Mesenchymal stem cell of the bone marrow (primary cell): ENCODE measurements around a stretch of chr1.

GRCh38 chr1:40859604-40860056 is 2.5 kb downstream of the CITED4 start:
- CAGE, long polyA plus RNA: no peak

GRCh38 chr1:41022024-41022623 is 599 bp upstream of the SLFNL1 start:
- CAGE, long polyA plus RNA: no peak

DNA sequence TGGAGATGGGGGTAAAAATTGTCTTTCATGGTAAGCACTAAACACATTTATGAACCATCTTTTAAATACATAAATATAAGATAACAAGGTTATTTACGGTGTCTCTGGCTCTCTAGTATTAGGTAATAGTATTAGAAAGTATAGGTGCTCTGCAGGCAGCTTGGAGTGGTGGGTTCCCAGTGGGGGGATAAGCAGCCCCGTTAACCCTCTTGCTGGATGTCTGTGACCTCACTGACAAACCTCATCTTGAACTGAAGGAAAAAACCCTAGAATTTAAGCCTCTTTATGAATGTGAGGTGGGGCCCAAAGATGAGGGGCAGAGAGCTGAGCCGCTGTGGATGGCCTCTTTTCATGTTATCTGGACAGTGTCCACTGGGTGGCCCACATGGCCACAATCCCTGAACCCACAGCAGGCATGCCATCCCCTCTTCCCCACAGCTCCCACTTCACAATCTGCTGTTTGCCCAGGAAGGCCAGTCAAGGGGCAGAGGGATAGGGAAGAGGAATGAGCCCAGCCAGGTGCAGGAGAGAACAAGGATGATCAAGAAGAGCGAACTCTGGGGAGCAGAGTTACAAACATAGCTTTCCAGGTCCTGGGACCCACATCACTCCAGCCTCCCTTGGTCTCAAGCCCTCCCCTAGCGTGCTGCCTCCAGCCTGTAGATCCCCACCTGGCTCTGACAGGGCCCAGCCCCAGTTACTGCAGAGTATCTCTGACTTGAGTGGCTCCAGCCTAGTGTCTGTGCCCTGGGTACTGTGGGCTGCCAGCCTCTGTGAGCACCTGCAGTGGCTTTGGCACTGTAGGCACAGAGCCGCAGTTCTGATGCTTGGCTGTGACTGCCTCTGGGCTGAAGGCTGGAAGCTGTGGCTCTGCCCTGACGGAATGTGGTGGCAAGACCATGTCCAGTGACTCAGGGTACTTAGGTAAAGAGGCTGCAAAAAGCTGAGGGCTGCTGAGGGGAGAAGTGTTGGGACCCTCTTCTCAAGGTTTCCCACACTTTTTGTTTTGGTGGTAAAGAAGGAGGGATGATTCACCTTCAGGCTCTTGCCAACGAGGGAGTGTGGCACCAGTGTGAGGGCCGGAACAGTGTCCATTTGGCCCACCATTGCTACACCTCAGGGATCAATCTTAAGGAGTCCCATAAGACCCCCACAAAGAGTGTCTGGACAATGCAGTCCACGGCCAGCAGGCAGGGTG is 1.9 kb upstream of the SLFNL1 start:
- CAGE, long polyA plus RNA: no peak

GRCh38 chr1:41432381-41432839 is 52.1 kb downstream of the EDN2 start:
- CAGE, long polyA plus RNA: no peak

- CAGE, long polyA plus RNA: no peak
Observed at GRCh38 chr1:41435504-41436139, 48.9 kb downstream of the EDN2 start.

- CAGE, long polyA plus RNA: no peak
Observed at GRCh38 chr1:41496543-41497299, 12.2 kb upstream of the EDN2 start.

- CAGE, long polyA plus RNA: no peak
Observed at GRCh38 chr1:41641161-41641829, 156.8 kb upstream of the EDN2 start.

DNA sequence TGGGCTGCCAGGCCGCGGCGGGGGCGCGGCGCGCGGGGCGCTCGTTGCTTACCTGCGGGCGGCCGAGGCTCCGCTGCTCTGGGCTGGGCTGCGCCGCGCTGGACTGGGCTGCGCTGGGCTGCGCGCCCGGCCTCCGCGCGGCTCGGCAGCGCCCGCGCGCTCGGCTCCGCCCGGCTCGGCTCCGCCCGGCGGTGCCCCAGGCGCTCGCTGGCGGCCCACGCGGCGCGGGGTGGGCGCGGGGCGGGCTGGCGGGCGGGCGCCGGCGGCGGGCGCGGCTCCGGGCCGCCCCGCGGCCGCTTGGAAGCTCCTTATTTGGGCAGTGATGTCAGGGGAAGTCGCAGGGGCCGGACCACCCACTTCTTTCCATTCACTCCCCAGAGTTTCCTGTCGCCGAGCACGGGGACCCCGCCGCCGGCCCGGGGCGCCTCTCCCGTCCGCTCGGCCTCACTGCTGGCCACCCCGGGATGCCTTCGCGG is 177.6 kb upstream of the EDN2 start:
- CAGE, long polyA plus RNA: no peak

GRCh38 chr1:41662558-41663238 is 178.2 kb upstream of the EDN2 start:
- CAGE, long polyA plus RNA: no peak

DNA sequence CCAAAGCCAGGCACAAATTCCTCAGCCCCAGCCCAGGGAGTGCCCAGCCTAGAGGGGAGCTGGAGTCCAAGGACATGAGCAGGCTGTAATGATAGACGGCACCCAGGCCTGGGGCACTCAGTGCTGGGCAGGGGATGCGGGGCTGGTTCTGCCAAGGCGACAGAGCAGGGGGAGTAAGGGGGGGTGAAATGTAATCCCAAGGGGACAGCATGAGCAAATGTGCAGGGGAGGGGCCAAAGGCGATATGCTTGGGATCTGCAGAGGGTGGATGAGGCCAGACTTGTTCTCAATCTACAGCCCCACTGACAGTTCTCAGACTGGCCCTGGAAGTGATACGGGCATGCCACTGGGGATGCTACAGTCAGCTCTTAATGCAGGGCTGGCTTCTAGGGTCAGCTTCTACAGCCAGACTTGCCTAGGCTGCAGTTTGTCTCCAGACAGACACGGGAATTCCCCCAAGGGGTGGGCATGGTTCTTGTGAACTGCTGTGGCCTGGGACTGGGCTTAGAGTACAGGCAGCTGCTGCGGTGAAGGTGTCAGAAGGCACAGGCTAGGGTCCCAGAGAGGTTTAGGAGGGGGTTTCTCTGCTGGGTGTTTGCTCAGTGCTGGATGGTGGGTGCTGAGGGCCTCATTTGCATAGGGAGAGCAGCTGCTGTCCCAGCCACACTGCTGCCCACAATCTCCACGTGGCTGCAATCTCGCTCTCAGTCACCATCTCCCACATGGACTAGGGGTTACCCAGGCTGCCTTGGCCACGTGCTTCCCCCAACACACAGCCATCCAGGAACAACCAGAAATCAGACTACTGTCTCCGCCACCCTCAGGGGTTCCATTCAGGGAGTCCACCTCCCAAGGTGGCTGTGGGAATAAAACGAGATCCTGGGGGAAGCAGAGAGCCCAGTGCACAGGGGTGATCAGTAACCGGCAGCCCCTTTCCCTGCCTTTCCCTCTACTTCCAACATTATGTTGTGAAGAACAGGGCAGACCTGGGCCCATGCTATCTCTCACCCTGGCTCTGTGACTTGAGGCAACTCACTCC is 190.1 kb downstream of the HIVEP3 start:
- CAGE, long polyA plus RNA: no peak

DNA sequence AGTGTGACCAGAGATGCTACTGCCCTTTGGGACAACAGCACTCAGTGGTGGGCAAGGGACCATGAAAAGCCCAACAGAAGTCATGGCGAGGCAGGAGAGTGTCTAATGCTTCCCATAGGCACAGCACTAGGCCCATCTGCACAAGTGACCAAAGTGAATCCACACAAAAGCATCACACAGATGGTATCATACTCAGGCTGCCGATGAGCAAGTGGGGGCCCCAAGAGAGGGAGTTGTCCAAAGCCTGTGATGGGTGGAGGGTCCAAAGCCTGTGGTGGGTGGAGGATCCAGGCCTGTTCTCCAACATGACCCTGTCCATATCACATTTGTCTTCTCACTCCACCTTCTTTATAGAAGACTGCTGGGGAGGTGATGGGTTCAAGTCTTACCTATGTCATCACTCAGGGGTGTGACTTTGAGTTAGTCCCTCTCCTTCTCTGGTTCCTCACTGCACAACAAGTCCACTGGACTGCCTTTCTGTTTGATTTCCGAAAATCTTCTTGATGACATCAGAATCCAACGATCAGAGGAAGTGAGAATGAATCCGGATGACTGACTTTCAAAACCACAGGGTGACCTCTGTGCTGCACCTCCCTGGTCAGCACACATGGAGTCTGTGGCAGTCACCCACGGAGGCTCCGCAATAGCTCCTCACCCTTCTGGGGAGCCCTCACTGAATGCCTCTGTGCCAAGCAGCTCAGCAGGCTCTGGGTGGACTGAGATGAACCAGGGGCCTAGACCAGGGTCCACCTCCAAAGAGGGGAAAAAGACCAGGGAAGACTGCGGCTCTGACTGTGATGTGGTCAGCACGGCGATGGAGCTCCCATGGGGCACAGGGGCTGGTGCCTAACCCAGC is 166.8 kb downstream of the HIVEP3 start:
- CAGE, long polyA plus RNA: no peak

GRCh38 chr1:41874745-41875434 is 43.8 kb downstream of the HIVEP3 start:
- CAGE, long polyA plus RNA: no peak

- CAGE, long polyA plus RNA: no peak
Observed at GRCh38 chr1:42165285-42166162, 979 bp upstream of the GUCA2A start.

DNA sequence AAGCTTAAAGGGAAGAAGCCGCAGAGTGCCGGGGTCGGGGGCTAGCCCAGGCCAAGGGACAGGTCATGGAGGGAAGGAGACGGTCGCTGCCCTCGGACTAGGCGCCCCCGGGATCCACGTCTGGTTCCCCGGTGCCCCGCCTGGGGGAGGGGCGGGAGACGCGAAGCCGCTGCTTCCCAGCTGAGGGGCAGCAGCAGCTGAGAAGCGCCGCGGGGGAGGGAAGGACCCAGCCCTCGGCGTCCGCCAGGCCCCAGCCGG is 471 bp downstream of the FOXJ3 start:
- CAGE, long polyA plus RNA: no peak

DNA sequence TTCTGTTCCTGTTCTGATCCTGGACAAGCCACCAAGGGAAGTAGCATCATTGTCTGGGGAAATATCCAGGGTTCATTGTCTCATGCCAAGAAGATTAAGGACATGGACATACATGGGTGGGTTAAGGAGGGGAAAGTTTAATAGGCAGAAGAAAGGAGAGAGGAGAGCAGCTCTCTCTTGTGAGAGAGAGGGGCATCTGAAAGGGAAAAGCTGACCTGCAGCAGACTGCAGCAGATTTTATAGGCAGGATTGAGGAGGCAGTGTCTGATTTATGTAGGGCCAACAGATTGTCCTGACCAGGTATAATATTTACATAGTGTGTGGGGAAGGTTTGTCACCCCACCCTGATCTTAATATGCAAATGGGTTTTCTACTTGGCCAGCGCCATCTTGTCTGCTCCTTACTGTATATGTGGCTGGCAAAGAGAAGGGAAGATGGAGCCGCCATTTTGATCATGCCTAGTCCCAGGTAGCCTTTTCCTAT is 50.0 kb downstream of the CCDC30 start:
- CAGE, long polyA plus RNA: no peak

DNA sequence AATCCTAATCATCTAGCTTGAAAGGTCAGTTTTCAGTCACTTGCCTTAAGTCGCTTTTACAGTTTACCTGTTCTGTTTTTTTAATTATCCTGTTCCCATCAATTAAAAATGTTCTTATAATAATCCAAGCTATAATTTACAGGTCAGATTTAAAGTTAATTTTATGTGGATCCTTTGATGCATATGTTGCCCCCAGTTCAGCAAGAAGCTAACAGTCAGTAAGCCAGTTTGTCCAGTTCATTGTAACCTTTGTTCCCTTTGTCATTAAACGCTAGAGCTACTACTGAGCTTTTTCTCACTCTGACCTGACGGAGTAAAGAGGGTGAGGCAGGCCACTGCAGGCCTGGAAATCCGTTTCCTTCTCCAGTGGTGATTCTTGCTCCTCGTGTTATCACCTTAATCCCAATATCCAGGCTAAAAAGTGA is 10.2 kb downstream of the YBX1 start:
- CAGE, long polyA plus RNA: no peak

GRCh38 chr1:42696439-42697299 is 14.5 kb downstream of the YBX1 start:
- CAGE, long polyA plus RNA: no peak

- CAGE, long polyA plus RNA: no peak
Observed at GRCh38 chr1:42942930-42943862, 15.5 kb downstream of the SLC2A1 start.

DNA sequence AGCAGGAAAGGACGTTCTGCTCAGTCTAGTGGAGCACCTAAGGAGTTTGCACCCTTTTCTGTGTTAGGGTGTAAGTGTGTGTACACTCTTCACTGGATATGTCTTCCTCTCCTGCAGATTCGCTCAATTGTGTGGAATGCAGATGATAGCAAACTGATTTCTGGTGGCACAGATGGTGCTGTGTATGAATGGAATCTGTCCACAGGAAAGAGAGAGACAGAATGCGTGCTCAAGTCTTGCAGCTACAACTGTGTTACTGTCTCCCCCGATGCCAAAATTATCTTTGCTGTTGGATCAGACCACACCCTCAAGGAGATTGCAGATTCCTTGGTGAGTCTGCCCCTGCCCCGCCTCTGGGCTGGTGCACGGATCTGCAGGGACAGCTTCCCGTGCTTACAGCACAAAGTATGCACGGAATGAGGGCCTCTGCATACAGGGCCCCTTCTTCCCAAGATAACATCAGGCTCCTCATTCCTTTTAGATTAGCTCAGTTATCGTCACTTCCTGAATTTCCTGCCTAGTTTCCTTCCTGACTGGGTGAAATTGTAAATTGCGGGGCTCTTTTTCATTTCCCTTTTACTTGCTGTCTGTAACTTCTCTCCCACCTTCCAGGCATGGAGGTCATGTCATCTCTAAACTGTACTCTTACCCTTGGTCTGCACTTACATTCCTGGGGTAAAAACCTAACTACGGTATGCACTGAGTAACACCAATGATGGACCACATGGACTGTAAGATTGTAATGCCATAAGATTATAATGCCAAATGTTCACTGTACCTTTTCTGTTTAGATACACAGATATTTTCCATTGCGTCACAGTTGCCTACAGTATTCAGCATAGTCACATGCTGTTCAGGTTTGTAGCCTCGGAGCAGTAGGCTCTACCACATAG is 34.7 kb downstream of the CFAP57 start:
- CAGE, long polyA plus RNA: no peak

GRCh38 chr1:43231990-43232911 is 37.5 kb upstream of the TMEM125 start:
- CAGE, long polyA plus RNA: no peak